Measurements from ENCODE around the genes NR1H2, ASPDH, GPR32, KLK3, KLK4, KLK13, VSIG10L and SIGLEC12.

DNA sequence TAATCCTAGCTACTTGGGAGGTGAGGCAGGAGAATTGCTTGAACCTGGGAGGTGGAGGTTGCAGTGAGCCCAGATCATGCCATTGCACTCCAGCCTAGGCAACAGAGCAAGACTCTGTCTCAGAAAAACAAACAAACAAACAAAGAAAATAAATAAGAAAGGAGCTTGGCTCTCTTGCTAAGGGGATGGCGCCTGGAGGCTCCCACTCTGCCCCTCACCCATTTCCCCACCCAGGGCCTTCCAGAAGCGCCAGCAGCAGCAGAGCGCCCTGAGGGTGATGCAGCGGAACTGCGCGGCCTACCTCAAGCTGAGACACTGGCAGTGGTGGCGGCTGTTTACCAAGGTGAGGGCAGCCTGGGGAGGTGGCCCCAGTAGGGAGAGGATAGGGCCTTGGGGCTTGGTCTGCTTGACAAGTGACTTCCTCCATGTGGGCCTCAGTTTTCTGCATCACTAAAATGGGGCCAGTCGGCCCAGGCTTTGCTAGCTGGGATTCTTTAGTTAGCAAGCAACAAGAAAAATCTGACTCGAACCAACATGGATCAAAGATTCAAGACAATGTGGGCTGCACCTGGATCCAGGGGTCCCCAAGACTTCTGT is 59.8 kb downstream of the MYH14 start:
- PRO-cap, 2 experiments = no peak in any of the 2 experiments

GRCh38 chr19:50368537-50369667 is 3.5 kb upstream of the NAPSA start:
- PRO-cap, 2 experiments = no peak in any of the 2 experiments

GRCh38 chr19:50375994-50376616 is at the start of gene NR1H2:
TSS of gene NR1H2 (plus strand) at chr19:50376457.
- PRO-cap, 2 experiments = peak in 2 of 2 experiments; most common plus-strand start chr19:50376491 (in 1); most common minus-strand start chr19:50376309 (in 1)

DNA sequence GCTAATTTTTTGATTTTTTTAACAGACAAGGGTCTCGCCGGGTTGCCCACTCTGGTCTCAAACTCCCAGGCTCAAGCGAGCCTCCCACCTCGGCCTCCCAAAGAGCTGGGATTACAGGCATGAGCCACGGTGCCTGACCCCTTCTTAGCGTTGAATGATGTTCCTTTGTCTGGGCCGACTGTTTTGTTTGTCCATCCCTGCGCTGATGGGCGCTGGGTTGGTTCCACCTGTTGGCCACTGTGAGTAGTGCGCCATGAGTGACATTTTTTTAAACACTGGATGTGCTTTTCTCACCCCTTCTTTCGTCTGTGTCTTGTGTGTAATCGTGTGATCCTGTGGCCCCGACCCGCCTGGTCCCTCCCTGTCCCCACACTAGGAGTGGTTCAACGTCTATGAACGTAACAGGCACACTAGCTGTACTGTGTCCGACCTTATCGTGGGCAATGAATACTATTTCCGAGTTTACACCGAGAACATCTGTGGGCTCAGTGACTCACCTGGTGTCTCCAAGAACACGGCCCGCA is 15.1 kb upstream of the EMC10 start:
- PRO-cap, 2 experiments = no peak in any of the 2 experiments

- PRO-cap, 2 experiments = peak in 1 of 2 experiments; most common minus-strand start chr19:50468965 (in 1)
Observed at GRCh38 chr19:50468791-50469032, 7.6 kb upstream of the EMC10 start.

GRCh38 chr19:50496611-50497683 is 14.0 kb downstream of the JOSD2 start:
- PRO-cap, 2 experiments = no peak in any of the 2 experiments

GRCh38 chr19:50513706-50514201 is at the start of gene ASPDH:
TSS of gene ASPDH (minus strand) at chr19:50513913.
- PRO-cap, 2 experiments = no peak in any of the 2 experiments

DNA sequence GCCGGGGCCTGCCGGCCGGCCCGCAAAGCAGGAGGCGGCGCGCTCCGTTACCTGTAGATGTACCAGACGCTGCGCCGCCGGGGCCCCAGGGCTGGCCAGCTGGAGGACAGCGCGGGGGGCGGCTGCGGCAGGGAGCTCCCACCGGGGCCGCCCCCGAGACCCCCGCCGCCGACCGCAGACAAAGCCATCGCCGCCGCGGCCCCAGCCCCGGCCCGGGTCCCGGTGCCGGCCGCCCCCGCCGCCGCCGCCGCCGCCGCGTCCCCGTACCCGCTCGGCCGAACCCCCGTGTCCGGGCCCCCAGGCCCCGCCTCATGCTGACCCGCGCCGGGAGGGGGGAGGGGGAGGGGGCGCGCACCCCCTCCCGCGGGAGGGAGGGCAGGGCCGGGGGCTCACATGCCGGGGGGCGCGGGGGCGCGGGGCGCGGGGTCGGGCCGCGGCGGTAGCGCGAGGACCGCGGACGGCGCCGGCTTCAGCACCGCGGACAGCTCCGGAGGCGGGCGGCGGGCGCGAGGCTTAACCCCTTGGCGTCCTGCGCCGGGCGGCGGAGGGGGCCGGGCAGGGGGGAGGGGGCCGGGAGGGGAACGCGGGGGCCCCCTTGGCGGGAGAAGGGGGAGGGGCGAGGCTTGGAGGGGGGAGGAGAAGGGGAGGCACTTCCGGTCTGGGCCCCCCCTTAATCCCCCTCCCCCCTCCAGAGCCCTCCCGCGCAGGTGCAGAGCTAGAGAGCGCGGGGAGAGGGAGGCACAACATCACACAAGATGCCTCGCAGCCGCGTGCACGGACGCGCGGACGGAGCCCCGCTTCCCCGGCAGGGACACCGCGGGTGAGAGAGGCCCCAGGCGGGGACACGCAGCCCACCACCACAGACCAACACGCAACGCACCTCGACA is 24.5 kb downstream of the SHANK1 start:
- PRO-cap, 2 experiments = no peak in any of the 2 experiments

- PRO-cap, 2 experiments = no peak in any of the 2 experiments
Observed at GRCh38 chr19:50770227-50770650, at the start of gene GPR32. TSS of gene GPR32 (plus strand) at chr19:50770464.

GRCh38 chr19:50854407-50855211 is at the start of gene KLK3:
TSS of gene KLK3 (plus strand) at chr19:50854915.
- PRO-cap, 2 experiments = no peak in any of the 2 experiments

DNA sequence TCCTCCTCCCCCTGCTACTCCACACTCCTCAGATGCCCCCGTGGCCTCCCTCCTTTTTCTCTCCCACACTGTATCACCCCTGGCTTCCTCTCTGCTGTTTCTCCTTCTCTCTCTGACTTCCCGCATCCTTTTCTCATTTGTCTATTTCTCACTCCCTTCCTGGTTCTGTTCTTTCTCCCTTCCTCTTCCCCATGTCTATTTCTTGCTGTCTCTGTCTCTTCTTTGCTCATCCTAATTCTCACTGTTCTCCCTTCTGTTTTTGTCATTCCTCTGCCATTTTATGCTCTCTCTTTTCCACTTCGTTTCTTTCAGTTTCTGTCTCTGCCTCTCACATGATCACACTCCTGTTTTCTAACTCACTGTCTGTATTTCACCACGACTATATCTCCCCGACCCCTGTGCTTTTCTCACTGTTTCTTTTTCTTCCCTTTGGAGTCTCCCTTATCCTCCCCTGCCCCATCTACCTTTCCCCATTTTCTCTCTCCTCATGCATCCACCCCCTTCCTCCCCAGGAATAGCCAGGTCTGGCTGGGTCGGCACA is 2.8 kb downstream of the KLK2 start:
- PRO-cap, 2 experiments = no peak in any of the 2 experiments

GRCh38 chr19:50911246-50911521 is at the start of gene KLK4:
TSS of gene KLK4 (minus strand) at chr19:50911395.
- PRO-cap, 2 experiments = no peak in any of the 2 experiments

GRCh38 chr19:50911955-50912407 is 786 bp upstream of the KLK4 start:
- PRO-cap, 2 experiments = peak in 2 of 2 experiments; most common minus-strand start chr19:50912135 (in 2)

- PRO-cap, 2 experiments = no peak in any of the 2 experiments
Observed at GRCh38 chr19:51018000-51018199, 1.6 kb downstream of the KLK10 start.

DNA sequence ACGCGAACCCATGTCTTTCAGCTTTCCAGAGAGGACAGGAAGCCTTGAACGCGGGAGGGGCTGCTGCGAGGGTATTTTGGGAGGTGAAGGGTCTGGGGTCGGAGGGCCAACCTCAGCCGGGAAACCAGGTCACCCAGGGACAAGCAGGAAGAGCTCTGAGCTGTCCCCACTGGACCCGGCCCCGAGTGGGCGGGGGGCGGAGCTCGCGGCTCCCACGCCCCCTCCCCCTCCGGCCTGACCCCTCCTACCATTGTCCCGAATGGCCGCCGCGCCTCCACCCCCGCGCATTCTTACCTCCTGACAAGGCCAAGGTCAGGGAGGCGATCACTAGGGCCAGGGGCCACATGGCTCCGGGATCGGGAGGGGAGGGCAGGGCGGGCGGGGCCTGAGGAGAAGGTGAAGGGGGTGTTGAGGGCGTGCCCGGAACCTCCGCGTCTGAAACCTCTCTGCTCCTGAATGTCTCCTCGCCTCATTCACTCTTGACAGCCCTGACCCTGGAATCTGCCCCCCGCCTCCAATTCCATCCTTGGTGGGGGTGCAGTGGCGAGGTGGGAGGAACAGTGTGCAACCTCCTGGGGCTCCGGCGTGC is at the start of gene KLK13:
Gene KLK13, minus strand, starts transcription at position 371 of the 589 bp plus-strand sequence.
- PRO-cap, 2 experiments = no peak in any of the 2 experiments

DNA sequence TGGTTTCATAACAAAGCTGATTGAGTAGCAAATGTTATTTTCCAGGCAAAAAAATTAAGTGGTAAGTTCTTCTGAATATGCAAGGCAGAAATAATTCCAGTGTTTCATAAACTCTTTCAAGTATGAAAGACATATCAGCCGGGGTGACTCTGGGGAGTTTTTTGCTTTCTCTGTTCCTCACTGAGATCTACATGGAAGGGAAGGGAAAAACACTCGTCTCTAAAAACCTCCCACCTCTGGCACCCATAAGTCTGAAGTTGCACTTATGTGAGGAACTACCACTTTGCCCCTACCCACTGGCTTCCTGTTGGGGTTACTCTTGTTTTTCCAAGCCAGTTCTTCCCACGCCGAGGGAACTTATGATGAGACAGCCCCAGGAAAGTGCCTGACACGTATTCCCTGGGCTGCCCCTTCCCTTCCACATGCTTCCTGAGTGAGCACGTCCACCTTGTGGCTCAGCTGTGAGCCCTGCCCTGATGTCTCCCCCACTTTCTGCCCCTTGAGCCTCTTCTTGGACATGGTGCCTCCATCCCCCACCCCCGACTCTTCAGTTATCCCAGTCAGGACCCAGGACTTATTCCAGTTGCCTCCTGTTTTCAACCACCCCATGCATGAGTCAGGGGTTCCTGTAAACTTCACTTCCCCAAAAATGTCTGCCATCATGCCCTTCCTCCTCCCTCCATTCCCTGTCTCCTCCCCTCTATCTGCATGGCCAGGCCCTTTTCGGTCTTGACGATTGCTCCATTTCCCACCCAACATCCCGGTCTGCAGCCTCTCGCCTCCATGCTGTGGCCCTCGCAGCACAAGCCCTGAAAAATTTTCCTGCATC is 5.2 kb upstream of the SIGLEC7 start:
- PRO-cap, 2 experiments = no peak in any of the 2 experiments

GRCh38 chr19:51326701-51327303 is 15.1 kb downstream of the VSIG10L start:
- PRO-cap, 2 experiments = no peak in any of the 2 experiments

GRCh38 chr19:51341664-51342507 is at the start of gene VSIG10L:
TSS of gene VSIG10L (minus strand) at chr19:51342139.
- PRO-cap, 2 experiments = no peak in any of the 2 experiments

GRCh38 chr19:51501452-51501980 is at the start of gene SIGLEC12:
TSS of gene SIGLEC12 (minus strand) at chr19:51501800.
- PRO-cap, 2 experiments = no peak in any of the 2 experiments

- PRO-cap, 2 experiments = no peak in any of the 2 experiments
Observed at GRCh38 chr19:51547712-51548948, 16.7 kb upstream of the SIGLEC6 start.

Data from cytotoxic T cell (primary cell).